Measurements from ENCODE around the gene DDI2.

GRCh38 chr1:14960519-14961157, 192.9 kb upstream of the TMEM51 start:
- PRO-cap, result no peak

GRCh38 chr1:15028243-15028509, 125.4 kb upstream of the TMEM51 start:
- PRO-cap, result no peak

- PRO-cap, result unidirectional peak, plus-strand start at chr1:15152566; bidirectional peak, plus-strand start at chr1:15152815, minus-strand start at chr1:15152678
Measured at GRCh38 chr1:15152124-15153333, 1.0 kb upstream of the TMEM51 start.

GRCh38 chr1:15154025-15155116, 824 bp downstream of the TMEM51 start:
- PRO-cap, result unidirectional peak, minus-strand start at chr1:15154115; unidirectional peak, minus-strand start at chr1:15154886

GRCh38 chr1:15158561-15159253, 5.2 kb downstream of the TMEM51 start:
- PRO-cap, result no peak

GRCh38 chr1:15176293-15177097, 22.9 kb downstream of the TMEM51 start:
- PRO-cap, result no peak

GRCh38 chr1:15196721-15197427, 43.3 kb downstream of the TMEM51 start:
- PRO-cap, result no peak

DNA sequence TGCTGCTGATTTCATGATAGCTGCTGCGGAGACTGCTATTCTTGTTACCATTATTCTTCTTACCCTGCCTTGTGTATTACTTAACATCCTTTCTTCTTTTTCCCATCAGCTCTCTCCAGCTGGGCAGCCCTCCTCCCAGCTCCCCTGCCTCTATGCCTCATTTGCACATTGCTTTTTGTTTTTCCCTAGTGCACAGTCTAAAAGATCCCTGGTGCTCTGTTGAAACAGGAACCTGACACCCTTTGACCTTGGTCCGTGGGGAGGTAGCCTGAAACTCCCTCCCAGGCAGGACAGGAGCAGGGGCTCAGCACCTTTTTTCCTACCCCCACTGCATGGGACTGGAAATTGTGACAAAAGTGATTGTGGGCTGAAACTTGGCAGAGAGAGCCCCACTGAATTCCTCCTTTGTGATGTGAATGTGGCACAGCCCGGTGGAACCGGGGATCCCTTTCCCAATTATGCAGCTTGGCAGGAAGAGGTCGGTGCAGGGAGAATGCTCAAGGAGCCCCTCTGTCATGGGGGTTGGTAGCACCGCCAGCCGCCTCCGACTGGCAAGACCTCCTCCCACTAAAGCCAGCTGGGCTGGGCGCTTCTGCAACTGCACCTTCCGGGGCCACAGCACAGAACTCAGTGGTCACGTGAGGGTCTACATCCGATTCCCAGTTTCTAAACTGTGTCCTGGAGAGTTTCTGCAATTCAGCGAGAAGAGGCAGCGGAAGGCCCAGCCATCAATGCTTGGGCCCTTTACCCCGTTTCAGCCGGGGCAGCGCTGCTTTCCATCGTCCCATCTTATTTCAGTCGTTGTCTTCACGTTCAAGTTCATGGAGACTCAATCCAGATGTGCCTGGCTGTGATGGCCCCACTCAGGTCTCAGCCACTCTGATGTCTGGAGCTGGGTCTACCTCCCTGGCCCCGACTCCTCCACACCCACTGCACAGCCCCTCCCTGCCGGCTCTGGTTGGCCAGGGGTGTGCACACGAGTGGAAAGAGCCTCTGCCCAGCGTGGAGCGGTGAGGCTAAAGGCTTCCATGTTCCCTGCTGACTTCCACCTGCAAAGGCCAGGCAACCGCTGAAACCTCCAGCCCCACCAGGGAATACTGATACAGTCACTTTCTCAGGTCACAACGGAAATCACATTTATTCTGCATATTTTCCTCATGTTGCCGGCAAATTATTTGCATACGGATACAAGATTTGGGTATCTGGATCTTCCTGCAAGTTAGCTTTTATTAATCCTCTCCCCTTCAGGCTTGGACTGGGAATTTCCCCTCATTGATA, 39.9 kb upstream of the FHAD1 start:
- PRO-cap, result no peak

- PRO-cap, result no peak
Measured at GRCh38 chr1:15210583-15211119, 36.4 kb upstream of the FHAD1 start.

DNA sequence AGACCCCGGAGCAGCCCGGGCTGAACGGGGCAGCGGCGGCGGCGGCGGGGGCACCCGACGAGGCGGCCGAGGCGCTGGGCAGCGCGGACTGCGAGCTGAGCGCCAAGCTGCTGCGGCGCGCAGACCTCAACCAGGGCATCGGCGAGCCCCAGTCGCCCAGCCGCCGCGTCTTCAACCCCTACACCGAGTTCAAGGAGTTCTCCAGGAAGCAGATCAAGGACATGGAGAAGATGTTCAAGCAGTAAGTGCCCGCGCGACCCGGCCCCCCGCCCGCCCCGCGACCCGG, 294 bp downstream of the EFHD2 start:
- PRO-cap, result no peak

GRCh38 chr1:15413929-15414712, 4.4 kb downstream of the EFHD2 start:
- PRO-cap, result no peak

DNA sequence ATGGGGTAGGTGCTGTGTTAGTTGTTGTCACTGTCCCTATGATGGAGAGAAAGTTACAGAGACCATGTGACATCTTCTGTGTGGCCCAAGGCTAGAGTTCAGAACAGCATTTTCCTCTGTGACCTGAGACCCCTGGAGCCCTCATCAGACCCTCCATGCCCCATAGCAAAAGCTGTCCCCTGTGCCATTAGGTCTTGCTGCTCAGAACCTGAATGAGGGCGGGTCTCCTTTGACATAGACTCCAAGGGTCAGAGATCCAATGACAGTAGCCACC, 7.5 kb downstream of the CELA2A start:
- PRO-cap, result no peak

- PRO-cap, result no peak
Measured at GRCh38 chr1:15519365-15519603, 4.7 kb downstream of the CASP9 start.

GRCh38 chr1:15603002-15604210, 13.9 kb upstream of the DDI2 start:
- PRO-cap, result bidirectional peak, plus-strand start at chr1:15603729, minus-strand start at chr1:15603591

DNA sequence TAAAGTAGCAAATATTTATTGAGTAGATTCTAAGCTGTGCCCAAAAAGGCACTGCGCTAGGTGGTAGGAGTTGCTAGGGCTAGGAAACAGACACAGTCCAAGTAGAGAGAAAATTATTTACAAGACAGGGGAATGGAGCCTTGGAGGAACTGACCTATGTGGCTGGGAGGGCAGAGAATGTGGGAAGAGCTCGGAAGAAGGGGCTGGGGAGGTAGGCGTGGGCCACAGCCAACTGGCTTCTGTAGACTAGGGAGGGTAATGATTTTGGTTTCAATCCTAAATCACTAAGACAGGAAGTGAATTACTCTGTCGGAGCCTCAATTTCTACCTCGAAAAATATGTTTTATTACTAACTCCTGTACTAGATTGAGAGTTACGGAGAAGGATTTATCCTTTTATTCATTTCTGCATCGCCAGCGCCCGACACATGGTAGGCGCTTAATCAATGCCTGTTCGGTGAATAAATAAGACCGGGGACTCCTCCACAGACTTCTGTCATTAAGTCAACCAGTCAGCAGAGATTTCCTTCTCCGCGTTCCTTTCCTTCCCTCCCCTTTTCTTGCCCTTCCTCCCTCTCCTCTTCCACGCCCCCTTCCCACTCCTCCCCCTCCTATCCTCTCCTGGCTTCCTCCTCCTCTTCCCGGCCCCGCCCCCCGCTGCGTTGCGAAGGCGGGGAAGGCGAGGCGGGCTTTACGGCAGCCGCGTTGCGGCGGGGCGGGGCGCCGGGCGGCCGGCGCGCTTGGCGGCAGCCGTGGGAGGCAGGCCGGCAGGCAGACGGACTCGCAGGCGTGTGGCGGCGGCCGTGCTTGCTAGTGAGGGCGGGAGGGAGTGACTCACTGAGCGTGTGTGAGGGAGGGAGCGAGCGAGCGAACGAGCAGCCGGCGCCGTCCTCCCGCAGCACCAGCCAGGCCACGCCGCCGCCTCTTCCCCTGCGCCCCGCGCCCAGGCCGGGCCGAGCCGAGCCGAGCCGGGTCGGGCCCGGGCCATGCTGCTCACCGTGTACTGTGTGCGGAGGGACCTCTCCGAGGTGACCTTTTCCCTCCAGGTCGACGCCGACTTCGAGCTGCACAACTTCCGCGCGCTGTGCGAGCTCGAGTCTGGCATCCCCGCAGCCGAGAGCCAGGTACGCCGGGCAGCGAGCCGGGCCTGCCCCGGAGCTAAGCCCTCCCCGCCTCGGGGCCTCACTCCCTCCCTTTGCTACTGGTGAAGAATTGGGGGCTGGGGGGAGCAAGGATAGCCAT, at the start of gene DDI2:
DDI2 (plus strand) TSS at position 773 of the 1,241 bp plus-strand sequence.
- PRO-cap, result bidirectional peak, plus-strand start at position 748 of the sequence, minus-strand start at position 558 of the sequence

DNA sequence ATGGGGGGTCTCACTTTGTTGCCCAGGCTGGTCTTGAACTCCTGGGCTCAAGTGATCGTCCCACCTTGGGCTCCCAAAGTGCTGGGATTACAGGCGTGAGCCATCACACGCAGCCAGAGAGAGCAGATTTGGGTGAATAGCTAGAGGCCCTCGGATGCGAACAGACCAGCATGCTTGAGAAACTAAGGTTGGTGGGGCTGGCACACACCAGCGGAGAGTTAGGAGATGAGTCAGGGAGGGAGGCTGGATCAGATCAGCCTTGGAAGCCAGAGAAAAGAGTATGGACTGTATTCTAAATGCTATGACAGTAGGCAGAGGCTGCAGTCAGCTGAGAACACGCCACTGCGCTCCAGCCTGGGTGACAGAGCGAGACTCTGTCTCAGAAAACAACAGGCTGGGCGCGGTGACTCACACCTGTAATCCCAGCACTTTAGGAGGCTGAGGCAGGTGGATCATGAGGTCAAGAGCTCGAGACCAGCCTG, 4.0 kb upstream of the PLEKHM2 start:
- PRO-cap, result no peak

DNA sequence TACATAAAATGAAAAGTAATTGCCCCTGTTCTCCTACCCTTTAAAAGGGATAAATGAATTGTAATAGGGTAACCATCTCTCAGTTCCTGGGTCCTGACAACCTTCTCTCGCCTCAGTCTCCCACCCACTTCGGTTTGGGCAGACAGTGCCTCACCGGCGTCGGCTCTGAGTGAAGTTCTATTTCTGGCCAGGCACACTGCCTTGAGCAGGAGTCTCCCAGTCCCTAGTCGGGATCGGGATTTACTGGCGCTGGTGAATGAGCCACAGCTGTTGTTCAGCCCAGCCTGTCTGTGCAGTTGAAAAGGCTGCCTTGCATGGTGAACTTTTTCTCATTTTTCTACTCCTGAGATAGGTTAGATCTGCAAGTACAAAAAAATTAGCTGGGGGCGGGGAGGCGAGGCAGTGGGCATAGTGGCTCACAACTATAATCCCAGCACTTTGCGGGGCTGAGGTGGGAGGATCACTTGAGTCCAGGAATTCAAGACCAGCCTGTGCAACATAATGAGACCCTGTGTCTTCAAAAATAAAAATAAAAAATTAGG, 7.4 kb downstream of the PLEKHM2 start:
- PRO-cap, result no peak

GRCh38 chr1:15703062-15704109, 19.3 kb downstream of the PLEKHM2 start:
- PRO-cap, result bidirectional peak, plus-strand start at chr1:15703819, minus-strand start at chr1:15703715

- PRO-cap, result no peak
Measured at GRCh38 chr1:15727711-15728340, 8.2 kb upstream of the SLC25A34 start.

DNA sequence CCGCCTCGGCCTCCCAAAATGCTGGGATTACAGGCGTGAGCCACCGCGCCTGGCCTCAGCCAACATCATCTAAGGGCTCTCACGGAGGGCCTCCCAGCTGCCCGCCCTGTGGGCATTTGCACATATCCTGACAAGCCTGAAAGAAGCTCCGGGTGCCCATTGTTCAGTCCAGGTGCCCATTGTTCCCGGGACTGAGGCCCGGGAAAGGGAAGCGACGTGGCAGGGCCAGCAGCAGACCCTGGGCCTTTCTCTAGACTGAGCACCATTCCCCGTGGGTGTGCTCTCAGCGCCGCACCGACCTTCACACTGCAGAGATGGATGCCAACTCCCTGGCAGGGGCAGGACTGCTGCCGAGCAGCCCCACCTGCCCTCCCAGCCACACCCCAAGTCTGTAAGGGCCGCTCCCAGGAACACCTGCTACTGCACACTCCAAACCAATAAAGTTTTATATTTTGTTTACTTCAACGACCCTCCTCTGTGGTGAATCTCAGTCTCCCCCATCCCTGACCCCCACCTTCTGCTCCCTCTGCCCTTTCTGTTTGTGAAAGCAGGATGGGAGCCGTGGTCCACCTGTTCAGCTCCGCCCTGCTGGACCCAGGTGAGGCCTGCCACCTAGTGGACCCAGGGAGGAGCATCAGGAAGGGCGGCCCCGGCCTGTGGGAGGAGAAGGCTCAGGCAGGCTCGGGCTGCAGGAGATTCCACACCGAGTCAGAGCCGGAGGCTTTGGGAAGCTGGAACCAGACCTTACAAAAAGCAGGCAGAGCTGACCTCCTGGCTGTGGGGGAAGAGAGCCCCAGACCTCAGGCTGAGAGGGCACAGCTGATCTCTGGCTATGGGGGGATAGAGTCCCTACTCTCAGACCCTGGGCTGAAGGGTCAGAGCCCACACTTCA, 1.1 kb upstream of the TMEM82 start:
- PRO-cap, result no peak

Measured in ureter (tissue), 1 donor.